Thoracic aorta endothelial cell (primary cell): ENCODE measurements around a stretch of chr3.

- CAGE, long polyA plus RNA = no peak
Measured at GRCh38 chr3:123617985-123619287, 33.6 kb upstream of the HACD2 start.

DNA sequence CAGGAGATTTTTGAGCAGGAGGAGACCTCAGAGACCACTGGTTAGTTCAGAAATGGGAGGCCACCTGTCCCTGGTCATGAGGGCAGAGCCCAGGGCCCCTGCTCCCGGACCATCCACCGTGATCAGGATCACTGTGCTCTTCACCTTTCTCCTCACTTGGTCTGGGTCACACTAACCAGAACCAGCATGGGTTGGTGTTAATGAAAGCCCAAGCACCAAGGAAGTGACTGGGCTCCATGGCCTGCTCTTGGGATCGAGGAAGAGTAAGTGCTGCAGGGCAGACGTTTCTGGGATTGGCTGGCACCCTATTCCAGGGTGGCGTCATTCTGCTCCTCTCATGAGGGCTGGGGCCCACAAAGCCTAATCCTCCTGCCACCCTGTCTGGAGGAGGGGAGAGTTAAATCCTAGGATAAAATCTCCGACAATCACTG lies 42.1 kb upstream of the HACD2 start:
- CAGE, long polyA plus RNA = no peak

- CAGE, long polyA plus RNA = no peak
Measured at GRCh38 chr3:123779335-123779899, 104.7 kb downstream of the MYLK start.

DNA sequence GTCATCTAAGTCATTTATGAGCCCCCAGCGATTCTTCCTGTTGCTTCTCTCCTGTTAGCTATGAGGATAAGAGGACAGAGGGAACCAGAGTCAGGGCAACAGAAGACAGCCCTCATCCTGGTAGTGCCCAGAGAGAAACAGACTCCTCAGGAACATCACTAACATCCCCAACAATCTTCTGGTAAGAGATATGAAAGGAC lies 91.6 kb downstream of the MYLK start:
- CAGE, long polyA plus RNA = no peak

DNA sequence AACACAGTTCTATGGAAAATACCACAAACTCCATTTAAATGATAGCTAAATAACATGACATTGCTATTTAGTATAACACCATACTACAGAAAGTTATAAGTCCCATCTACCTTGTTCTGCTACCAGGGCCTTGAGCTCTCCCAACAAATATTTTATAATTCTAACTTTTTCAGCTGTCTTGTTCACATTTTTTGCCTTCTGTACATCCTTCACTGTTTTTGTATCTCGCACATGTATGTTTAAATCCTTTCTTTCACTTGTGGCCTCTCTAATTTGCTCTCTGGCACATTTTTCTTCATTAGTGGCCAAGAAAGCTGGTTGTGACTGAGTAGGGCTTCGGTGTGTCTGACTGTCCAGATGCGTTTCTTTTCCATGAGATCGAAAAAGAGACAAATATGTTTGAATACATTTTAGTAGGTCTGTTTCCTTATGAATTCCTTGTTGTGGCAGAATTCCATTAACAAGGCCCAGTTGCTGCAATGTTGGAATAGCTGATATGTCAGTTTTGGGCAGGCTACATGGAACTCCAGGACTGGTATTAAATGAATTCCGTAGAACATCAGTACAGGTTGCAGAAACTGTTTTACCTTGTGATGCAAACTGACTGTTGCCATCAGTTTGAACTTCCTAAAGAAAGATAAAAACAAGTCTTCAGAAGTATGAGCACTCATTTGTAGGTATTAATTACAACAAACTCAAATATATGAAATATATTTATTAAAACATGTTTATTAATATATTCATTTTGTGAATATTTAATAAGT lies 14.2 kb downstream of the CCDC14 start:
- CAGE, long polyA plus RNA = no peak

GRCh38 chr3:124065511-124066337 lies 32.6 kb downstream of the KALRN start:
- CAGE, long polyA plus RNA = no peak

GRCh38 chr3:124119334-124119715 lies 86.2 kb downstream of the KALRN start:
- CAGE, long polyA plus RNA = no peak

- CAGE, long polyA plus RNA = no peak
Measured at GRCh38 chr3:124258045-124258495, 224.9 kb downstream of the KALRN start.

DNA sequence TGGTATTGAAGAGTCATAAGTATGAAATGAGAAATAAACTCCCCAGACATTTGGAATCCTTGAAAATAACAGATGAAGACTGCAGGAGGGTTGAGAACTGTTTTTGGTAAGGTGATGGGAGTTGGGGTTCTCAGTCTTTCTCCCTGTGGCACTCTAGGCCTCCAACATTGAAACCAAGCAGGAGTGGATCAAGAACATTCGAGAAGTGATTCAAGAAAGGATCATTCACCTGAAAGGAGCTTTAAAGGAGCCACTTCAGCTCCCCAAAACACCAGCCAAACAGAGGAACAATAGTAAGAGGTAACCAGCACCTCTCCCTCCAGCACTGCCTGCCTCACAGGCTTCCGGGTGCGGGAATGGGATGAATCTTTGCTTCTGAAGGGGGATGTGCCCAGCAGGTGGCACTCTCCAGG lies 237.7 kb upstream of the UMPS start:
- CAGE, long polyA plus RNA = no peak

DNA sequence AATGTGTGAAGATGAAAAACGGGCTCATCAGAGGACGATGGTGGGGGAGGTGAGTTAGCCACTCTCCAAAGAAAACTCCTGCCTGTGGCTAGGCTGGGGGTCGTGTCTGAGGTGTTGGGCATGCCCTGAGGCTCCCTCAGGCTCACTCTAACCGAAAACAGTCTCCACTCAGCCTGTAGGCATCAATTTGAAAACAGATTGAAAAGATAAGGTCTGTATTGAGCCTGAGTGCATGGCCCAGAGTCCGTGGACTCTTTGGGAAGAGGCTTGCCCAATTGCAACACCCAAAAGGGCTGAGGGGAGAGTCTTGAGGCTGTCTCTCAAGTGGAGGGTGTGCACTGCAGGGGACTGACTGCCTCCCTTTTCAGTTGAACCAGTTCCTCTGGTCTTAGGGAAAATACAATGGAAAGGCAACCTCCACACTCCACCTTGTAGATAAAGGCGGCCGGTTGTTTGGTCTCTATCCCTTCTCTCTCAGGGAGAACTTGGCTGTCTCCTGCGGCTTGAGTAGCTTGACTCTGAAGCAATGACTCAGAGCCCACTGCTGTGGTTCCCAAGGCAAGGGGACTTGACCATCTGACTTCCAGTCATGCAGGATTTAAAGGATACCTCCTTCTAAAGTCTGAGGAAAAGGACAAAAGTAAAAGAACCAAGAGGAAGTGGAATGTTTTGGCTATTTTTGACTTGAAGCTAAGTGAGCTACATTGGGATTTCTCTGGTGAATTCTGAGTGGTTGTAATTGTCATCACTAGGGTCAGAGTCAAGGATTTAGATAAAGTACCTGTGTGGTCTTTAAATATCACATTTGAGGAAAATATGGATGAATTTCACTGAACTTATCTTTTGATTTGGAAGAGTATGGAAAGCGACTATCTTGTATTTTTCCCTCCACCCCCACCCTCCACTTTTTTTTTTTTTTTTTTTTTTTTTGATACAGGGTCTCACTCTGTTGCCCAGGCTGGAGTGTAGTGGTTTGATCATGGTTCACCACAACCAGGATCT lies 143.2 kb upstream of the UMPS start:
- CAGE, long polyA plus RNA = no peak

DNA sequence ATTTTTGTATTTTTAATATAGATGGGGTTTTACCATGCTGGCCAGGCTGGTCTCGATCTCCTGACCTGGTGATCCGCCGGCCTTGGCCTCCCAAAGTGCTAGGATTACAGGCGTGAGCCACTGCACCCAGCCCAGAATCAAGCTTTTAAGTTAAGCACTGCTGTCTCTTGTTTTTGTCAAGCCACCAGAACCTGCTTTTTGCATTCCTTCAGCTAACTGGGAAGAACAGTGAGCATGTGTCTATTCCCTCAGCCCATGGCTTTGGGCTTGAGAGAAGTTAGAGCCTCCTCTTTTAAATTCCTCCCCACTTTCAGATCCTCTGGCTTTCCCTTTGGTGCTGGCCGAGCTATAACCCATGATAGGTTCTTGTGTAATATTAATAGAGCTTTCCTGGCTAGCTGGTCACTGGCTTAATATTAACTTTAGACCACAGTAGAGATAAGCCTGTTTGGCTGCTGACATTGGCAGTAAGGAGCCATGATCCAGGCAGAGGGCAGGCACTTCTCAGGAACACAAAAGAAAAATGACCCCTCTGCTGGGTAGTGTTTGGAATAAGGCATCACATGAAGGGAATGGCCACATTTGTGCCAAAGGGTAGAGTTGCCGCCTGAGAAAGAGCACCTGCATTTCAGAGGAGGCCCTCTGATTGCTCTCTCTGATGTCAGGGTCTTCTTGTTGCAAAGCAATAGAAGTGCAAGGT lies 65.5 kb upstream of the UMPS start:
- CAGE, long polyA plus RNA = no peak

GRCh38 chr3:124699089-124699550 lies 31.1 kb upstream of the UMPS start:
- CAGE, long polyA plus RNA = no peak

DNA sequence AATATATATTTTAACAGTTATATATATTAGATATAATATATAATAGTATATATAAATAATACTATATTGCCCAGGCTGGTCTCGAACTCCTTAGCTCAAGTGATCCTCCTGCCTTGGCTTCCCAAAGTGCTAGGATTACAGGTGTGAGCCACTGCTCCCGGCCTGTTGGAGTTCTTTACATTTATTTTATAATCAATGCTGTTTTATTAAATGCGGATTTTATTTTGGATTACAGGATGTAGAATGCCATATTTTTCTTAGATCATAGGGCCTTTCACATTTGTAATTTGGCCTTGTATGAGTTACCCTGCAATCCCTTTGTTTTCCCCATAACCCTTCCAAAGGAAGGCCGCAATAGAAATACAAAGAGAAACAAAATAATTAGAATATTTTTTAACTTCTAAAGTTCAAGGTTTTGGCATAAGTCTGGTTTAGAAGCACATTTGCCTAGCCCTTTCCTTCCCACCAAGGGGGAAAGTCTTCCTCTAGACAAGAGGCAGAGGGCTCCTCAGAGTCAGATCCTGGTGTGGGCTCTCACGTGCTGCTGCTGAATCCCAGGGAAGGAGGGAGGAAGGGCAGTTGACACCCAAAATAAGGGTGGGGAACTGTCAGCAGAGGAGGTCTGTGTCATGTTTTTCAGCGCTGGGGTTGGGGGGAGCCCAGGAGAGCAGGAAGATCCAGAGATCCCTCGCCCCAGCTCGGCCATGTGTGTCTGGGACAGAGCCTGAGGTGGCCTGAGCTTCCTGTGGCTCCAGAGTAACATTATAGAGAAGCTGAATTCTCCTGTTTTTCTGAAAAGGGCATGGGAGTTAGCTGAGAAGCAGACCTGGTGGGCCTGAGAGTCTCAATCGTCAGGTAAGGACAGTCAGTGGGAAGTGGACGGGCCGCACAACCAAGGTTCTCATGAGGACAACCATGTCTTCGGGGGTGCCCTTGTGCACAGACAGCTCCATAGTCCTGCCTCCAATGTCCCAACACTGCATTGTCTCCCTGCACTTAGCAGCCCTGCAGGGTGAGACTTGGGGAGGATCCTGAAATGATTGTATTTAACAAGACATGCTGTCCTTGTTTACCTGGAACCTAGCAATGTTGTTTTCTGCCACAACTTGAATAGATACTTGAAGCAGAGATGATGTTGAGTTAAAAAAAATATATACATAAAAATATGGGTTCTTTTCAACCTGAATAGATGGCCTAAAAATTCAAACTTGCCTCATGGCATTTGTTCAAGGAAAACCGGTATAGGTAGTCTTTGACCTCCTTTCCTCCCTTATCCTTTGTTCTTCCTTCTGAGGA lies 18.3 kb downstream of the UMPS start:
- CAGE, long polyA plus RNA = no peak

DNA sequence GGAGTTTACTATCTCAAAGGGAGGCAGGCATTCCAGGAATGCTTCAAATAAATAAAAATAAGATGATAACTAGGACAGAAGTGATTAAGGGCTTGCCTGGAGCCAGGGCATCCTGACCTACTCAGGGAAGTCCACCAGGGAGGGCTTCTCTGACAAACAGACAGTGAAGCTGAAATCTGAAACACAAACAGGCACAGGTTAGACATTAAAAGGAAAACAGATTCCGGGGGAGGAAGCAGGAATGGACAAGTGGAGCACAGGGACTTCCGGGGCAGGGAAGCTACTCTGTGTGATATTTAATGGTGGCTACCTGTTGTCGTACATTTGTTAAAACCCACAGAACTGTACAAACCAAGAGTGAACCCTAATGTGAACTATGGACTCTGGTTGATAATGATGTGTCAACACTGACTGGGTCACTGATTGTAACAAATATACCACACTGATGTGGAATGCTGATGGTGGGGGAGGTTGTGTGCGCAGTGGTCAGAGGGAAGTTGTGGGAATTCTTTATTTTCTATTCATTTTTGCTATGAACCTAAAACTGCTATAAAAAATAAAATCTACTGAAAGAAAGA lies 53.2 kb downstream of the ITGB5 start:
- CAGE, long polyA plus RNA = no peak

DNA sequence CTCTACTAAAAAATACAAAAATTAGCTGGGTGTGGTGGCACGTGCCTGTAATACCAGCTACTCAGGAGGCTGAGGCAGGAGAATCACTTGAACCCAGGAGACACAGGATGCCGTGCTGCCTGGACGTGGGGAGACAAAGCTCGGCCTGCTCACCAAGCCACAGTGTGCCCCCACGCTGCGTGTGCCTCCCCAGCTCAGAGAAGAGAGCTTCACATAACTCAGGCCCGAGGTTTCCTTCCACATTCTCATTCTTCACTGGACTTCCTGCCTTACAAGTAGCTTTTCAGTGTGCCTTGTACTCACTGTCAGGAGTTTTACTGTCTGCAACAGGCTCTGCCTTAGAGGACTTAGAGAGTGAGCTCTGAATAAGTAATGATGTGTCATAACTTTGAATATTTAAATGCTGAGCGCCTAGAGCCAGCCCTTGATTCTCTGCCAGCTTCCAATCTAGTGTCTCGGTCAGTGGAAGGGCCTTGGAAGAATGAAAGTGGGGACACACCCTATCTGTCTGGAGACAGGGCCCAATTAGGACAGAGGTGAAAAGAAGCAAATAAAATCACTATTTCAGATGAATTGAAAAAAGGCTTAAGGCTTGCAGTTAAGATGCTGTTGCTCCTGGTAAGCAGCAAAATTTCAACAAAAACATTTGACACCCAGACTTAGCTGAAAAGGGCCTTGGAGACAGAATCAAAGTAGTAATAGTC lies 41.7 kb downstream of the ITGB5 start:
- CAGE, long polyA plus RNA = no peak

DNA sequence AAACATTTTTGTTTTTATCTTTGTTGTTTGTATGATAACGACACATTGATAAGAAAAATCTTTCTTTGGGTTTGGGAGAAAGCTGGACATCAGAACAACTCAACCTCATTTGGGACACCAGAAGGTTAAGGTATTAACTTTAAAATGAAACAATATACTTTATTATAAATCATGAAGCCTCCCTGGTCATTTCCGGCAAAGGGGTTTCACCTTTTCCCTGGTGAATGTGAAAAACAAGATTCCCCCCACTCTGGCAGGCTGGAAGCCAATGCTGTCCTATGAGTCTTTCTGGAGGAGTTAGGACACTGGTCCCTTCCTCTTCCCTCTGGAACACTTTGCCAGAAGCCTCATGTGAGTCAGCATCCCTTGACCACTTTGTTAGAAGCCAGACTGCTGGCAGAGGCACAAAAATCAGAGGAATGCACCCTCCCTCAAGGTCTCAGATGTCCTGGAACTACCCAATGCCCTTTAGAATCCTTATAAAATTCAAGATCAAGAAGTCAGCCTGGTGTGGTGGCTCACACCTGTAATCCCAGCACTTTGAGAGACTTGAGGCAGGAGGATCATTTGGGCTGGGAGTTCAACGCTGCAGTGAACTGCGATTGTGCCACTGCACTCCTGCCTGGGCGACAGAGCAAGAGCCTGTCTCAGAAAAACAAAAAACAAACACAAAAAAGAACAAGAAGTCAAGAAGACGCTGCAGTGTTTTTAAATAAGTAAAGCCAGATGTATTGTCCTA lies 26.6 kb downstream of the ITGB5 start:
- CAGE, long polyA plus RNA = no peak

DNA sequence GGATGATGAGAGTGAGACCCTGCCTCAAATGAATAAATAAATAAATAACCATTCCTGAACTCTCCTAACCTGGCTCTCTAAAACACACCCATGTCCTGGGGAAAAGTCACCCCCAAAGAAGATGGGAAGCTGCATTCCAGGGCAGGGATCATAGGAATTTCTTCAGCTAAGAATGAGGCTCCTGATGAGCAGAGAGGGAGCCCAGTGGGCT lies 17.7 kb downstream of the ITGB5 start:
- CAGE, long polyA plus RNA = no peak

DNA sequence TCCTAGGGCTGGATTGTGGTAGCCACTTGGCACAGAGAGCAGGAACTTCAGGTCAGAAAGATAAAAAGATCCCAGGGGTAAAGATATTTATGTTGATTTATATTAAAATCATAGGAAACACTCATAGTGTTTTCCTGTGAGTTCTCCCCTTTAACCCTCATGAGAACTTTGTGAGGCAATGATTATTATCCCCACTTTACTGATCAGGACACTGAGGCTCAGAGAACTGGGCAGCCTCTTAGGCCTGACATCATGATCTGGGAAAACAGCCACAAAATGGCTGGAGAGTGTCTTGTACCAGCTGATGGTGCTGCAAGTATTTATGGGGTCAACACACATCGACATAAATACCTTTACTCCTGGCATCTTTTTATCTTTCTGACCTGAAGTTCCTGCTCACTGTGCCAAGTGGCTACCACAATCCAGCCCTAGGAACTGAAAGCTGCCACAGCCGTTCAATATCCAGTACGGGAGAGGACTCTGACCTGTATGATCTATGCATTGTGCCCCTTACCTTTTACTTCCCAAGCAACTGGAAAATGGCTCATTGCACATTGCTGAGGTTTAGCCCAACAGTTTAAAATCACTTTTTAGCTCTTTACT lies 29.2 kb upstream of the MUC13 start:
- CAGE, long polyA plus RNA = no peak

DNA sequence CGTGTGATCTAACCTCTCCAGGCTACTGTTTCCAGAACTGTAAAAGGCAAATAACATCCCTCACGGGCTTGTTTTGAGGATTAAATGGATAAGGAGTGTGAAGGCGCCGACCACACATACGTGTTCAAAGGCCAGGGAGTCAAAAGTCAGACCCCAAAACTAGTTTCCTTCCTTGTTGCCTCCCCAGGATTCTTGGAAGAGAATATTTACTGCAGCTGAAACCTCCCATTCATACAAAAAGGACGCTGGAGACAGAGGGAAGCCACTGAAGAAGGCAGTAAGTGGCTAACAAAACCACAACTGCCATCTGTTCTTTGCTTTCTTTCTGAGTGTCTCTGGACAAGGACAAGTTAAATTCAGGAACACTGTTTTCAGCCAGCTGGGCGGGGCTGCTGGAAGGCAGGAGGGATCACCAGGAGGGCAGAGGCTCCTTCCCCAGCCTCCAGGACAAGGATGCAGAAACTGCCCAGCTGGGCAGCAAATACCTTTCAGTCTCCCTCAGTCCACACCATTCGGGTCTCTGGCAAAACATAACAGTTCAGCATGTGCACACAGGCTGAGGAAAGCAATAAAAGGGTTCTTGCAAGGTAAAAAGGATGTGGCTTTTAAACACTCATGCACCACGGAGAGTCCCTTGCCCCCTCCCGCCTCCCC lies 4.2 kb downstream of the HEG1 start:
- CAGE, long polyA plus RNA = no peak

GRCh38 chr3:125052144-125053175 lies 3.3 kb downstream of the HEG1 start:
- CAGE, long polyA plus RNA = no peak